ENCODE measurements around the gene MC1R.

DNA sequence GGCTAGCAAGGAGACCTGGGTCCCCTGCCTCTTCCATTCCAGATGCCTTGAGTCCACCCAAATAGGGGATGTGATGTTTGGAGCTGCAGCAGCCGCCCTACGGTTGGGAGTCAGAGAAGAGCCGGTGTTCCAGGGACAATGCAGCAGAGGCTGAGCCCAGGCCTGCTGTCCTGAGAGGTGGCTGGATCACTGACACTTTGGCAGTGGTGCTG, 5.6 kb upstream of the MC1R start:
- PRO-cap: no peak

DNA sequence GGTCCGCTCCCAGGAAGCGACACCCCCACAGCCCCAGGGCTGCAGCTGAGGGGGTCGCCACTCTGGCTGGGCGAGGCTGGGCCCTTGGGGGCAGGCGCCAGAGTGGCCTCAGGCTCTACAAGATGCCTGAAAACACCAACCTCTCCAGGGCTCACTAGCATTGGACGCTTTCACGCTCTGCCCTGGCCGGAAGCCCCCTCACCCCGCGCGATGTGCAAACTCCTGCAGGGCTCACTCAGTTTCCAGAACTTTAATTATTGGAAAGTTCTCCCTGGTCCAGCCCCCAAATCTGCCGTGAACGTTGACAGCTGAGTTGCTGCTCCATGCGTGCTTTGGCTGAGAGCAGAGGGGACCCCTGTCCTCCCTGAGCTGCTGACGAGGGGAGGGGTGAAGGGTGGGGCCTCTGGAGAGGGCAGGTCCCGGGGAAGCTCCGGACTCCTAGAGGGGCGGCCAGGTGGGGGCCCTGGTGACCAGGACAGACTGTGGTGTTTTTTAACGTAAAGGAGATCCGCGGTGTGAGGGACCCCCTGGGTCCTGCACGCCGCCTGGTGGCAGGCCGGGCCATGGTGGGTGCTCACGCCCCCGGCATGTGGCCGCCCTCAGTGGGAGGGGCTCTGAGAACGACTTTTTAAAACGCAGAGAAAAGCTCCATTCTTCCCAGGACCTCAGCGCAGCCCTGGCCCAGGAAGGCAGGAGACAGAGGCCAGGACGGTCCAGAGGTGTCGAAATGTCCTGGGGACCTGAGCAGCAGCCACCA, at the start of gene MC1R:
Gene MC1R, plus strand, starts transcription at position 651 of the 757 bp plus-strand sequence.
- PRO-cap: no peak

DNA sequence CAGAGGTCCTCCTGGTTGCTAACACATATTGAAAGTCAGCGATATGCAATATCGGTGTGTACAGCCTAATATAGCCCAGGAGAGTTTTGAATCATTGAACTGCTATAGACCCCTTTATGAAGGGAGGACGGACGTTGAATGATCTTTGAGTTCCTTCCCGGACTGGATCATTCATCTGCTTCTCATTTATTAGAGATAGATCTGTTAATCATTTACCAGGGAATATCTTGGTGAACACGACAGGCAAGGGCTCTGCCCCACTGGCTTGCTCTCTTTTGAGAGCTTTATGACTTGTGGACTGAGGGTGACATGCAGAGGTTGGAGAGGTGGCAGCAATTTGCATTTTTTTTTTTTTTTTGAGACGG, 25.3 kb downstream of the DEF8 start:
- PRO-cap: no peak

DNA sequence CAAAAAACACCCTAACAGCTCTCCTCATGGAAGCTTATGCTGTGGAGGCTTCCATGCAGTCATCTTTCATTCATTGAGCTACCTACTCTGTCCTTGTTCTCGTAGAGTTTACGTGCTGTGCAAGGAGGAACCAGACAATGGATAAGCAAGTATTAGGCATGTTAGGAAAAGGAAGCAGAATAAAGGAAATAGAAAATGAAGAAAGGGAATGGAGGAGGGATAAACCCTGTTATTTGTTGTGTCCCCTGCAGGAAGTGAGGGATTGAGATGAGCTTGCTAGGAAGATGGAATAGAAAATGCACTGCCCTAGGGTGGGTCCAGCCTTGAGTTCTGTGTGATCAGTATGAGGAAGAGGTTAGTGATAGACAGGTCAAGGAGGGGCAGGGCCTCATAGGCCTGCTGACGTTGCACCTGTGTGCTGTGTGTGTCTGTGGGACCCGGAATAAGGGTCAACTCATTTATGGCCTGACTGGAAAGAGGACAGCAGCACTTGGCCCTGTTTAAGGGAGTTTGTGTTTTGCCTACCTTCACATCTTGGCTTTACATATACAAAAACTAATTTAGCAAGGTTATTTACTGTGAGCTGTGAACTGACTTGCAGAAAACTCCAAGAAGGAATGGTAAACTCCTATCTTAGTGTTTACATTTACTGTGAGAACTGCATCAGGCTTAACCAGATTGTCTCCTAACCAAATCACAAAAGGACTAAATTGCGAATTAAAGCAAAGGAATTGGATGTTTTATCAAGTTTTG, 26.3 kb downstream of the DEF8 start:
- PRO-cap: no peak

- PRO-cap: no peak
Observed at GRCh38 chr16:90081937-90082432, 4.9 kb upstream of the PRDM7 start.

- PRO-cap: no peak
Observed at GRCh38 chr16:90168375-90168720, 91.2 kb upstream of the PRDM7 start.